ENCODE measurements around a stretch of chr2.

DNA sequence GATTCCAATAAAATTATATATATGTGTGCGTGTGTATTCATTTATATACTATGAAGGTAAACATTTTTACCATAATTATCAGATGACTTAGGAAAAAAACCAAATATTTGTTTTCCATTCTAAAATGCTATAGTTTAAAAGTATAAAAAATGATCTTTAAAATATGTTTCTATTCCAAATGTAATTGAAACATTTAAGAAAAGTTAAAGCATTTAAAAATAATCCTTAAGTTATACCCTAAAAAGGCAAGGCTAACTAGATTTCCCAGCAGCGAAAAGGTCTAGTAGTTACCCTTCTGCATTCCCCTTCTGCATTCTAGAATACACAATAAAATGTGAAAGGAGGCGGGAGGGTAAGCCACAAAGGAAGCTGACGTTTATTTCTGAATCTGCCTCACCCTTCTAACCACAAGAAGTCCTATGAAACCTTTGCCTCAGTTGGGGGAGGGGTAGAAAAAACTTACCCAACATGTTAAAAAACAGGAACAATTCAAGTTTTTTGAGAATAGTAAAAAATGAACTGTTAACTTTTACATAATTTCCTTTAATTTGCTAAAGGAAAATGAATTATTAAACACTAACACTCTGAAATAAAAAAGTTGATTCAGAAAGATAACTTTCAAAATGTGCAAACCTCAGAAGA is 11.3 kb downstream of the STK17B start:
- PRO-cap, result no peak

- PRO-cap, result no peak
These were observed 8.2 kb downstream of the STK17B start for GRCh38 chr2:196163111-196163707.

- PRO-cap, result no peak
These were observed 17.7 kb upstream of the STK17B start for GRCh38 chr2:196189075-196189385.

DNA sequence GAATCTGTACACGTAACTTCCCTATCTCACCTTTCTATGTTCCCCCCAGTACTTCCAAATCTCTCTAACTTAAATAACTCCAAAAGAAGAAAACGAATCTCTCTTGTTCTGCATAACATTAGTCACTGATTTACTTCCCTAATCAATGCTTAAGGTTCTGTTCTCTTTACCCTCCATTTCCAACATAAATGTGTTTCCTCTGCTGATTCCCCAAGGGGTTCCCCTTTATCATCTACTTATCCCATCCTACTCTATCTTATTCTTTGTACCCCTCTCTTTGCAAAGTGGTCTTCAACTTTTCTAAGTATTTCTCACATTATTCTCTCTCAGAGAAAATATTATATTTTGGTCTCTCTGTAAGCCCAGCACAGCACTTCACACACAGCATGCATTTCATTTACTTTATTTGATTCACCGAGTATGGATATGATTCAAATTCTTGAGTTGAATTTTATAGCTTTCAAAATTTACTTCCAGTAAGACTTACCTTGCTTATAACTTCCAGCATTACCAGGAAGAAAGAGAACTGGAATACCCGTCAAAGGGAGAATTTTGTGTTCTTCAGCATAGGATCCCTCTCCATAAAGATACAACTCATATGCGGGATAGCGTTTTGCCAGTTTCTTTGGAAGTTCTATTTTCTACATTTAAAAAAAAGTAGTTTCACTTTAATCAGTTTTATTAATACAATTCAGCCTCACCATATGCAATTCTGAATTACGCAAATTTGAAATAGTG is 6.8 kb downstream of the PGAP1 start:
- PRO-cap, result no peak

DNA sequence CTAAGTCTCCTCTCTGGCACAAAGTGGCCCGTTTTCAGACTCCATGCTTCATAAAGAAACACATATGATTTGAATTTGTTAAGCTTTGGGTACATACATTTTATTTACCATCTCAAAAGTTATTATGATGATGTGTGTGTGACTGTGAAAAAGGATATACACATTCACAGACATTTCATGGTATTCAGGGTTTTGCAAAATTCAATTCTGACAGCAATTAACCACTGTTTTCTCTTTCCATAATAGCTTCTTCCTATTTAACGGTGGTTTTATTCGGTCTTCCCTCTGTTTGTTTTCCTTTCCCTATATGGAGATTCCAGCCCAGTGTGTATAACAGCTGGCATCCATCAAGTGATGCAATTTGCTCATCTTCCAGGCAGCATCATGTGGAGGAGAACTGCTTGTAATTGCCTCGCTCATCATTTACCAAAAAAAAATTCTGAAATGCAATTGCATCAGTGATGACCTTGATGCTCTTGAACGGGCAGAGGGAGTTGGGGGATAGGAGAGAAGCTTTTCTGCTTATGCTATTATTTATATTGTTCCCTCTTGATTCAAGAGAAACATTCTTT is 165.9 kb upstream of the PGAP1 start:
- PRO-cap, result no peak

DNA sequence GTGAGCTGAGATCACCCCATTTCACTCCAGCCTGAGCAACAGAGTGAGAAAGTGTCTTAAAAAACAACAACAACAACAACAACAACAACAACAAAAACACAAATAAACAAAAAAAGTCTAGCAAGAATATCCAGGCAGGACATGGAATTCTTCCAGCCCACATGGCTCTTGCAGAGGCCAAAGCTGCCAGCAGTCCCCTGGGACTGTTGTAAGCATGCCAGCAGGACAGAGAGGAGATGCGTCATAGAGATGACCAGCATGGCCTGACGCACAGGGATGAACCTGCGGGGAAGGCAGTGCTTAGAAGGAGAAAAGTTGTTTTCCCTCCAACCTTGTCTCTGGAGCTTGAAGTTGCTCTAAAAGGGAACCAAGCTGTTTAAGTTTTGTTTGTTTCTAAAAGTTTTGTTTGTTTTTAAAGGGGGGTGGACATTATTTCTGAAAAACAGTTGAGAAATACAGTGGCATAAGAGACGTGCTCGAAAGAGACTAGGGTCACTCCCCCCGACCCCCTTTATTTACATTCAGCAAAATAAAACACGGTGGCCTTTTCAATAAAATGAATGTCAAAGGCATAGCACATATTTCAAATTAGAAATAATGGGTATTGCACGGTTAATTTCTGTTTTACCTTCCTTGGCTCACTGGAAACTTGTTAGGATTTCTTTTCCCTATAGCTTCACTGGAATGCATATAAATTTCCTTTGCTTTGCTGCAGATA is 182.4 kb upstream of the PGAP1 start:
- PRO-cap, result no peak

GRCh38 chr2:197145517-197146003 is 165.0 kb downstream of the ANKRD44 start:
- PRO-cap, result no peak

GRCh38 chr2:197158214-197158515 is 152.4 kb downstream of the ANKRD44 start:
- PRO-cap, result no peak

GRCh38 chr2:197185003-197185656 is 125.5 kb downstream of the ANKRD44 start:
- PRO-cap, result no peak

DNA sequence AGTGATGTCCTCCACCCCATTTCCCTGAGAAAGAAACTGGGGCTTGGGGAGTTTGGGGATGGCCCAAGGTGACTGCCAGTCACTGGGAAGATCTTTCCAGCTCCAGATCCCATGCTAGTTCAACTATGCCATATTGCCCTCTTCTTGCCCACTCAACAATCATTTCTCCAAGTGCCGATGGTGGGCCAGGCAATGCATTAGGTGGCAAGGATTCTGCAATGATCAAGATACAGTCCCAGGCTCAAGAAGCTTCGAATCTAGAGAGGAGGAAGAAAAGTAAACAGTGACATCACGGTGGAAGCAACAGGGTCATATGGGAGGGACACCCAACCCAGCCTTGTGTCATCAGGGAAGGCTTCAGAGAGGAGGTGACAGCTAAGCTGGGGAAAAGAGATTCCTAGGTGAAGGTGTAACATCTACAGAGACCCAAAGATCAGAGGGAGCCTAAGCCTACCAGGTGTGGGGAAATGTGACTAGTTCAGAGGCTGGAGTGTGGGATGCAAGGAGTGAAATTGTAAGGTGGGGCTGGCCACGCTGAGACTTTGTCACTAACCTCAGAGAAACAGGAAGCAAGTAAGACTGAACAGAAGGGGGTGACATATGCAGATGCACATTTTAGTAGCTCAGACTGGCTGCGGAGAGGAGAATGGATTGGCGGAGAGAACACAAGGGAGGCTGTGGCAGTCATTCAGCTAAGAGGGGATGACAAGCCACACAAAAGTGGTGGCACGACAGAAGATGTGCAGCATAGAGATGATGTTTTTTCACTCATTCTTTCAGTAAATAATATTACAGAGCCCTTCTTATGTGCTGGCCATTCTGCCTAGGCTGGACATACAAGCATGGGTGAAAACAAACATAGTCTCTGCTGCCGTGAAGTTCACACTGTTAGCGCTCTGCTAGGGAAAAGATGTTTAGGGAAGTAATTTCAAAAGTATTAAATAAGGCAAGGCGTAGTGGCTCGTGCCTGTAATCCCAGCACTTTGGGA is 104.8 kb downstream of the ANKRD44 start:
- PRO-cap, result no peak

DNA sequence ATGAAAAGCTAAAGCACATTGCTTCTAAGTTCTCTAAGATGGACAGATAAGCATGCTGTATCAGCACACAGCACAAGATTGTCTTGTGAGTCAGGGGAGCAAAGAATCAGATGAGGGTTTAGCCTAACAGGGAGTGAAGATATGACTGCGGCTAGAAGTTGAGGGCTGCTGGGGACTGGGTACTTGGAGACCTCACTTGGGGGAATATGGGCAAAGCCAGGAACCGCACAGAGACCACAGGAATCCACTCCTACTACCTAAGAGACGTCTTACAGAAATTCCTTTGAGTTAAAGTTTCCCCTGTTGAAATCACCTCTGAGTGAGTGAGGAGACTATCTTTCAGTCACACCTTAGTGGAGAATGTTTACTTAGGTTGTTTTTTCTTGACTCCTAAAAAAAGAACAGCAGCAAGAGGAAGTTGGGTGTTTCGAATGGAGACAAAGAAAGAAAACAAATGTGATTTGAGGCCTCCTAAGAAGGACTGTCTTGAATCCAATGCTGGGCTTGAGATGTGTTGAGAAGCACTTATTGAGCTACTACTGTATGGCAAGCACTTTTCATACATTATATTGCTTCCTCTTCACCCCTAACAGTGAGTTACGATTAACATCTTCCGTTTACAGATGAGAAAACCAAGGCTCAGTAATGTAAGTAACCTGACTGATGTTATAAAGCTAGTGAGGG is 100.7 kb downstream of the ANKRD44 start:
- PRO-cap, result no peak

- PRO-cap, result no peak
These were observed 98.0 kb downstream of the ANKRD44 start for GRCh38 chr2:197212442-197213022.

DNA sequence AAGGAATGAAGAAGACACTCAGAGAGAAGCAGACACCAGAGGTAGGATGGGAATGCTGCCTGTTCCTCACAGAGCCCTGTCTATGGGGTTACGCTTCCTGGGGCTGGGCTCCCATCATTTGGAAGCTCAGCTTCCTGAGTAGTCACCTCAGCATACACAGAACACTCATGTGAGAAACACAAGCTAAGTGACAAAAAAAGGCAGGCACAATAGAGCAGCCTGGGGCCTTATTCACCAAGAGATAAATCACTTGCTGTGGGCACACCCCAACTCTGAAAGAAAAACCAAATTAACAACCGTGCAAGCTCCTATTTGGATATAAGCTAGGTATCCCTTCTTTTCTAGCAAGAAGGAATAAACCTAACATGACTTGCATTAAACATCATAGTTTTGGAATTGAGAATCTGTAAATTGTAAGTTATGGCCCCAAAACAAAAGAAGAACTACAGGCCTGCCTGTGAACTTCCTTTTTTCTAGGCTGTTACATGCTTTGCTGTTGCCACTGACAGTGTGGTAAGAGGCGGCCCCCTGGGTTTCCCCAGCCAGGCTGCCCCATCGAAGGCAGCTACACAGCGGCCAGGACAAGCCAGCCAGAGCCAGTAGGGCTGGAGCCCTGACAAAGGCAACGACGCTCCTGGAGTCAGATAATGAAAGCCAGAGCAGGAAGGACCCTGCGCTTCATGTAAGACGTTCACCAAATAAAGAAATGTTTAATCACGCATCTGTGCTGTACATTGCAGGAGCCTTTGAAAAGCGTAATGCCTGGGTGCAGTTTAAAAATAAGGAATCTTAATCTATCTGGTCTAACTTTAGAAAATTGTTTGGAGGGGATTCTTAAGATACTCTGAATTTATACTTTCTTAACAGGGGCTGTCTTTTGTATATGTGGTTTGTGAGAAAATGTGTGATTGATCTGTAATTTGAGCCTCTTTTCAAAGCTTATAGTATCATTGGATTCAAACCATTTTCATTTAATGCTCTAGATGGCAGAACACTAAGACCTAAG is 55.1 kb downstream of the ANKRD44 start:
- PRO-cap, result no peak

DNA sequence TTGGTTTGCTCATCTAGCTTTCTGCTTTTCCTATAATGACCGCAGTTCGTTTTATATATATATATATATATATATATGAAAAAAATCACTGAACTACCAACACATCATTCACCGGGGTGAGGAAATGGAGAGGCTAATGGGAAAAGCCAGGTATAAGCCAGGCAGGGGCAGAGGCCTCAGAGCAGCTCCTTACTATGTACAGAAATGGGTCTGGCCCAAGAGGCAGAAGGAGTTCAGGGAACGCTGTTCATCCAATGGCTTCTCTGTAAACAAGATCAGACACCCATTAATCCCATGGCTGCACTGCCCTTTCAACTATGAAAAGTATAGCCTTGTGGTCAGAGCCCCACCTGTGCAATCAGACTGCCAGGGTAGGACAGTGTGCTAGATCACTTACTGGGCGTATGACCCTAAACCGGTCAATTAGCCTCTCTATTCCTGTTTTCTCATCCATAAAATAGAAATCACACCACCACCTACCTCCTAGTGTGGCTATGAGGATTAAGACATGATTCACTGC is 4.6 kb downstream of the ANKRD44 start:
- PRO-cap, result no peak

DNA sequence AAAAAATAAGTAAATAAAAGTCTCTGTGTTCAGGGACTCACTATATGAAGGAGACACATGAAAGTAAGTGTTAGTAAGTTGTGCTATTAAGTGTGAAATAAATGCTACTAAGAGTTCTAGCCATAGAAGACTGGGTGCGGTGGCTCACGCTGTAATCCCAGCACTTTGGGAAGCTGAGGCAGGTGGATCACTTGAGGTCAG is 16.7 kb downstream of the MOB4 start:
- PRO-cap, result no peak

DNA sequence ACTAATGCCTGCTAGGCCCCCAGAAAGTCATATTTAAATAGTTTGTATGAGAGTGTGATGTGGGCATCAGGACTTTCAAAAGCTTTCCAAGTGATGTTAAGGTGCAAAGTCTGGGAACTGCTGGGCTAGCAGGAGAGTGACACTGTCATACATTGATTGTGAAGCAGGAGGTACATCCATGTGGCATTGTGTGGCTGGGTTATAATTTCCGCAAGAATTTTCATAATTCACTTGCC is 508.7 kb downstream of the PLCL1 start:
- PRO-cap, result no peak

DNA sequence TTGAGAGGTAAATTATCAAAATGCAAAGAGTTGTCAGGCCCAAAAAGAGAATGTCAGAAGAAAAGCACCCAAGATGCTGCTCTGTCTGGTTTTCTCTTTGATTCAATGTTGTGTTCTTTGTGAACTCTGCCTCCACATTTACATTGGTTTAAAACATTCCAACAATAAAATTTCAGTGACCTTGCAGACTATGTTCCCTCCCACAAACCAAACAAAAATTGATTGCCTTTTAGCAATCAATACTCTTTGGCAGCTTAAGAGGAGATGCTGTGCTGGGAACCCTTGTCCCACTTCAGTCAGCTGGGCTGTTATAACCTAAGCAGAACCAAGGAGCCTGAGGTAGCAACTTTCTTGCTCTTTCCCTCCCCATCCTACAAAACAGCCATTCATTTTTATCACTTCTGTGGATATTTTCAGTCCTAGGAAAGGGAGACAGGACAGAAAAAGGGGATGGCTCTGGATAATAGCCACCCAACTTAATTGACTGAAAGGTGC is 19.7 kb upstream of the SATB2 start:
- PRO-cap, result no peak

DNA sequence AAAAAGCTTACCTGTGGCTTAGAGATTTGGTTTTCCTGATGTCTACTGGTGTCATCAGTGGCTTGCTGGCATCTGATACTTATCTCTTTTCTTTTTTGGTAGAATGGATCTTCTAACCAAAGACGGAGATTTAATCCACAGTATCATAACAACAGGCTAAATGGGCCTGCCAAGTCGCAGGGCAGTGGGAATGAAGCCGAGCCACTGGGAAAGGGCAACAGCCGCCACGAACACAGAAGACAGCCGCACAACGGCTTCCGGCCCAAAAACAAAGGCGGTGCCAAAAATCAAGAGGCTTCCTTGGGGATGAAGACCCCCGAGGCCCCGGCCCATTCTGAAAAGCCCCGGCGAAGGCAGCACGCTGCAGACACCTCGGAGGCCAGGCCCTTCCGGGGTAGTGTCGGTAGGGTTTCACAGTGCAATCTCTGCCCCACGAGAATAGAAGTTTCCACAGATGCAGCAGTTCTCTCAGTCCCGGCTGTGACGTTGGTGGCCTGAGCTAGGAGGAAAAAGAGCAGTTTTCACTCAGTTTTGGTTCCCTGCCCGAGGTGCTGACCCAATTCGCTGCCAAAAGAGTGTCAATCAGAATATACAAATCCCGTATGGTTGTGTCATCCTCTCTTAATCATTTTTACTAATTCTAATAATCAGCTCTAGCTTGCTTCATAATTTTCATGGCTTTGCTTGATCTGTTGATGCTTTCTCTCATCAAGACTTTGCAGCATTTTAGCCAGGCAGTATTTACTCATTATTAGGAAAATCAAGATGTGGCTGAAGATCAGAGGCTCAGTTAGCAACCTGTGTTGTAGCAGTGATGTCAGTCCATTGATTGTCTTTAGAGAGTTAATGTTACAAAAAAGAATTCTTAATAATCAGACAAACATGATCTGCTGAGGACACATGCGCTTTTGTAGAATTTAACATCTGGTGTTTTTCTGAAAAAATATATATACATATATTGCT is 32.1 kb downstream of the KCTD18 start:
- PRO-cap, result no peak

GRCh38 chr2:200602467-200602952 is 16.7 kb downstream of the AOX1 start:
- PRO-cap, result no peak

DNA sequence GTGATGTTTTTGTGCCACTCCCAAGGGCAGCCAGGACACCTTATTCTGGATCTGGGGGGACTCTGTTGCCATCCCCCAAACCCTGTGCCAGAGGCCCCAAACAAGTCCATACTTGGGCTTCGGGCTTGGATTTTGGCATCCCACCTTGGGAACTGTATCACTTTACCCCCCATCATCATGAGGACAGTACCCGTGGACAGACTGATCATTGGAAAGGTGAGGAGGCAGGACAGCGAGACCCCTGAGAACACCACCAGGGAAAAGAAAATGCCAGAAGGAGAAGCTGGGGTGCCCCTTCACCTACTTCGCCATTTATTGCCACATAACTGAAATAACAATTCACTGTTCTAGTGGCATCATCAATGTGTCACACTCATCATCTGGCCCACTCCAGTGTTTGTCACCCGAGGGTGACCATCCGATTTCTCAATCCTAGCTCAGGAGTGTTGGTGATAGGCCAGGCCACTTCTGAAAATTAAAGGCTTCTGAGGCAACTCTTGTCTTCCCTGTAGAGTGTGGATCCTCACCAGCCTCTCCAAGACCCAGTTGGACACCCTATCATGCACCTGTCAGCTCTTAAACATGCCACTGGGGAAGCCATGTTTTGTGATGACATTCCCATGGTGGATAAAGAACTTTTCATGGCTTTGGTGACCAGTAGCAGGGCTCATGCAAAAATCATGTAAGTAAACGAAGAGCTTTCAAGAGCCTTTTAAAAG is 63.0 kb upstream of the BZW1 start:
- PRO-cap, result no peak

Data from peritoneum (tissue), 1 donor.